Psoas muscle (tissue), 2 donors: ENCODE data around the gene RAX2.

- PRO-cap, 2 experiments: no peak in any of the 2 experiments
Measured at GRCh38 chr19:3612849-3613301, 6.2 kb upstream of the TBXA2R start.

- PRO-cap, 2 experiments: no peak in any of the 2 experiments
Measured at GRCh38 chr19:3669725-3669958, 30.6 kb downstream of the PIP5K1C start.

DNA sequence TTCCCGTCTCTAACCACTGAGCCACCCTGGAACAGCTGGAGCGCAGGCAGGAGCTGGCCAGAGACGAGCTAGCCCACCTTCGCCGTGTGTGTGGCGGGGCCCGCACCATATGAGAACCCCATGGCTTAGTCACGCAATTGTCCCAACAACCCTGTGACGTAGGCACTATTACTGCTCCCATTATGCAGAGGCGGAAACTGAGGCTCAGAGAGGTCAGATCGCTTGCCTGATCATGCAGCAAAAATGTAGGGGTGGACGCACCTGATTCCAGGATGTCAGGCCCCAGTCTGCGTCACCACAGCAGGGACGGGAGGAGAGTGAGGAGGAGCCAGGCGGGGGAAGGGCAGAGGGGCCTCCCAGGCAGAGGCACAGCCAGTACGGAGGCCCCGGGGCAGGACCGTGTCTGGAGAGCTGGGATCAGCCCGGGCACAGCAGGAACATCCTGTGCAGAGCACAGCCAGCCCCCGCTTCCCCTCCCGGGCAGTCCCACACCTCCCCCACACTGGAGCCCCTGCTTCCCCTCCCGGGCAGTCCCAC, 16.8 kb downstream of the PIP5K1C start:
- PRO-cap, 2 experiments: no peak in any of the 2 experiments

DNA sequence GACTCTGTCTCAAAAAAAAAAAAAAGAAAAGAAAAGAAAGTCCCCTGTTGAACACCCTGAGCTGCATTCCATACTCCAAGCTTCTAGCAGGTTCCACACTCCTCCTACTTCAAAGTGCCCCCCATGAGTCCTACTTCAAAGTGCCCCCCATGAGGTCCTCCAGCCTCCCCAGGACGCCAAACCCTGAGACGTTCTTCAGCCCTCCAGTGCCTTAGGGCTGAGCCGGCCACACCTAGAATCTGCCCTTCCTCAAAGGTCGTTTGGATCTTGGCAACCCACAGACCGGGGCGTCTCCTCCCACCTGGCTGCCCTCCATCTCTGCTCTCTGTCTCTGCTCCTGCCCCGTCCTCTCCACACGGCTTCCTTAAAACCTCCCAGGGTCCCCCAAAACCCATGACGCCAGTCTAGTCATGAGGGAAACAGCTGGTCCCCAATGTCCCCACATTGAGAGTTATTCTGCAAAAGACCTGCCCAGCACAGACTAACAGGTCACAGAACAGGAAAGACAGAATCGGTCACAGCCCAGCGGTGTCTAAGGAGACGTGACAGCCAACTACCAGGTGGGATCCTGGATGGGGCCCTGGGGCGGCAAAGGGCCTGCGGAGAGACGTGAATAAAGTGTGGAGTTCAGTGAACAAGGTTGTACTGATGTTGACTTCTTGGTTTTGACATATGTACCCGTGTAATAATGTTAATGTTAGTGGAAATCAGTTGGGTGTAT, 4.9 kb downstream of the TJP3 start:
- PRO-cap, 2 experiments: no peak in any of the 2 experiments

- PRO-cap, 2 experiments: no peak in any of the 2 experiments
Measured at GRCh38 chr19:3772108-3772355, at the start of gene RAX2. Gene RAX2 (minus strand): TSS chr19:3772228.

DNA sequence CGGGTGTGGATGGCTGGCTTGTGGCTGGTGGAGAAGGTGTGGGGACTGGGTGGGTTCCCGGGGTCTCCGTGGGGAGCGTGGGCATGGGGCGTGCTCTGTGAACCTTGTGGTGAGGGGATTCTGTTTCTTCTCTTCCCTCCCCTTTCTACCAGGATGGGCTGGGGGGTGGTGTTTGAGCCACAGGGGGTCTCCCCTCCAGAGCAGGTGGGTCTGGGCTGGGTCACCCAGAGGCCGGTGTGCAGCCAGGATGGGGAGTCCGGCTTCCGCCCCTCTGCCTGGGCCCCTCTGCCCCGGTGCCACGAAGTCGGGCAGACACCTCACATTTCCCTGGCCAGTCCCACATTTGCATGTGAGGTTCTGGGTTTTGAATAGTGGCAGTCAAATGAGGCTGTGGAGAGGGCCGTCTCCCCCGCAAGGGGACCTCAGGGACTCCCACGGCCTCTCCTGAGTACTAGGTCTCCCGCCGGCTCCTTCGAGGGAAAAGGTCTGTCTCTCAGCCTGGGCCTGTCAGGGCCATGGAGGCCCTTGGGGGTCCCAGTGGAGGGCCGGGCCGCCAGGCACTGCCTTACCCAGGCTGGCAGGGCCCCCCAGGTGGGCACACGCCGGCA, 24.1 kb upstream of the MATK start:
- PRO-cap, 2 experiments: no peak in any of the 2 experiments

- PRO-cap, 2 experiments: no peak in any of the 2 experiments
Measured at GRCh38 chr19:3821733-3822394, 35.7 kb upstream of the MATK start.

- PRO-cap, 2 experiments: no peak in any of the 2 experiments
Measured at GRCh38 chr19:3943014-3943376, 10.1 kb downstream of the NMRK2 start.

DNA sequence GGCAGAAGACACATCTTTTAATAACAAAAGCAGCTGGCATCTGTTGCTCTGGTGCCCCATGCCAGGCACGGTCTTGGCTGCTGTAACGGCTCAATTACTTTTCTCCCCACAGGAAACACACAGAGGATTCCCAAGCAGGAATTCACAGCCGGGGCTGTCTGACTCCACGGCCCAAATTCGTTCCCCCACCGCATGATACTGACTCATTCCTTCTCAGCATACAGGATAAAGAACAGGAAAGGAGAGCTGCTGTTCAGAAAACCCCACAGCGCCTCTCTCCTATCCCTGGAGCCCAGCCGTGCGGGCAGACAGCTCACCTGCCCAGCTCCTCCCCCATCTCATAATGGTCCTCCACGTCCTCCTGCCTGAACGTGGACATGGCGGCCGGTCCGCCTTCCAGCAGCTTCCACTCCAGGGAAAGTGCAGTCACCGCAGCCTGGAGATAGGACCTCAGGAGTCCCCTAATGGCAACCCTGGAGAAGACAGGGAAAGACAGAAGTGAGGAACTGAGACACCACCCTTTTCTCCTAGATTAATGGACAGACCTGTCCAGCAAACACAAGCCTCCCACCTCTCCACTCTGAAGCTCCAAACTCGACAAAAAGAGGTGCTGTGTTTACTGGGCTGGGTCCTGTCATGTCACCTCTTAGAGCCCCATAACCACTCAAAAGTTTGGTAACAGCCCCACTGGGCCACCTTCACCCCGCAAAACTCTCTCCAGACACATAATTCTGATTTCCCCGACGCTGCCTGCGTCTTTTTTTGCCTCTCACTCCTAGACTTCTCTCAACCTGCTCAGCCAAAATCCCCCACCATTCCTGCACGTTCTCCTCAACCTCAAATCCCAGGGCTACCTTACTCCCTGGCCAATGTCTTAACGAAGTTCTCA, 1.3 kb downstream of the DAPK3 start:
- PRO-cap, 2 experiments: peak in 2 of 2 experiments; most common plus-strand start position 219 of the sequence (in 1); most common minus-strand start position 178 of the sequence (in 1)

GRCh38 chr19:3977379-3978104, 6.6 kb upstream of the DAPK3 start:
- PRO-cap, 2 experiments: peak in 1 of 2 experiments; most common minus-strand start chr19:3977866 (in 1)

DNA sequence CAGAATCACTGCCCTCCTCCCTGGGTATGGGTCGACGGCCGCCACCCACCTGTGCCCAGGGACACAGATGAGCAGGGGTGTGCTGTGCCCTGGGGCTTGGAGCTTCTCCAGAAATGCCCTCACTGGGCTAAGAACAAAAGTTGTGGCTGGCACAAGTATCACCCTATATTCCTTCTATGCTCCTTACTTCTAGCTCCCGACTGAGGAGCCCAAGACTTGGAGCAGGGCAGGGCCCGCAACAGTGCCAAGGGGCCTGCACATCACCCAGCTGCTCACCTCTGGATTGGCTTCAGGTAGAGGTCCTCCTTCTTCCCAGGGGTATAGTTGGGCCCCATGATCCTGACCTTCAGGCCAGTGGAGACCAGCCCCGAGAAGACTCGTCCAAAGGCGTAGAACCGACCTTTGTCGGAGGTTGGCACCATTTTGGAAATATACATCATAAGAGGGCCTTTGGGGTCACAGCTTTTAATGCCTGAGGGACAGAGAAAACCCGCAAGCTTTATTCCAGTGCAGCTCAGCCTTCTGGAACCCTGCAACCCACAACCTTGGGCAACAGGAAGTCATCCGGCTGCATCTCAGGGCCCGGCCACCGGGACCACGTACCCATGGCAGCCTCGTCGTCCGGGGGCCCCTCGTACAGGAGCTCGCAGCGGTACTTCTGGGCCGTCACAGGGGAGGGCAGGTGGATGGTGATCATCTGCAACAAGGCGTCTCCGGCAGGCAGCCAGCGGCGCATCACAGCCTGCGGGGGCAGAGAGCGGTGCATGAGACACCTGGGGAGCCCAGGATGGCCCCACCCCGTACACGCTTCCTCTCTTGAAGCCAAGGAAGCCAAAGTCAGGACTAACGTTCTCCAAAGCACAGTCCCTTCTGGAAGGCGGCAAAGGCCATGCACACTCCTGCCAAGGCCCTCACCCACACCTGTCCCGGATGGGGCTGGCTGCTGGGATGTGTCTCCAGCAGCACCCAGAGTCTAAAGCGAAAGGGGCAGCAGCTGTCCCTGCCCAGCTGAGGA, 4.7 kb downstream of the EEF2 start:
- PRO-cap, 2 experiments: no peak in any of the 2 experiments

GRCh38 chr19:3982516-3983432, 2.5 kb downstream of the EEF2 start:
- PRO-cap, 2 experiments: peak in 1 of 2 experiments; most common minus-strand start chr19:3982572 (in 1)

DNA sequence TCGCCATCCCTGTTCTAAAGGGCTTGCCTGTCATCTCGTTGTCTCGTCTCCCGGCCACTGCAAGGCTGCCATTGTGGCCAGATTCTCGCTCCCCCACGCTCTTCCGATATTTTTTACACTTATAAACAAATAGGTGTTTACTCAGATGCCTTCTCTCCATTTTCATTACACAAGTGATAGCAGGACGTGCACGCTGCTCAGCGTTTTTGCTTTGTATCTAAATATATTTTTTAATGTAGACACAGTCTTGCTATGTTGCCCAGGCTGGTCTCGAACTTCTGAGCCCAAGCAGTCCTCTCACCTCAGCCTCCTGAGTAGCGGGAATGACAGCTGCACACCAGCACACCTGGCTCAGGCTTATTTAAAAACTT, 12.9 kb downstream of the PIAS4 start:
- PRO-cap, 2 experiments: no peak in any of the 2 experiments

GRCh38 chr19:4052594-4053502, 13.9 kb downstream of the ZBTB7A start:
- PRO-cap, 2 experiments: peak in 1 of 2 experiments; most common plus-strand start chr19:4053016 (in 1)

DNA sequence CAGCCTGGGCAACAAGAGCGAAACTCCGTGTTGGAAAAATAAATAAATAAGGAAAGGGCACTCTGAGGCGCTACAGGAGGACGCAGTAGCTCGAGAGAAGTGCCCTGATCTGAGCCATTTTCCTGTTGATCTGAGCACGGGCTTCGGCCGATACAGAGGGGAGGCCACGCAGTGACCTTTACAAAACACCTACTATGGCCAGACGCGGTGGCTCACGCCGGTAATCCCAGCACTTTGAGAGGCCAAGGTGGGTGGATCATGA, 9.5 kb downstream of the ZBTB7A start:
- PRO-cap, 2 experiments: no peak in any of the 2 experiments

DNA sequence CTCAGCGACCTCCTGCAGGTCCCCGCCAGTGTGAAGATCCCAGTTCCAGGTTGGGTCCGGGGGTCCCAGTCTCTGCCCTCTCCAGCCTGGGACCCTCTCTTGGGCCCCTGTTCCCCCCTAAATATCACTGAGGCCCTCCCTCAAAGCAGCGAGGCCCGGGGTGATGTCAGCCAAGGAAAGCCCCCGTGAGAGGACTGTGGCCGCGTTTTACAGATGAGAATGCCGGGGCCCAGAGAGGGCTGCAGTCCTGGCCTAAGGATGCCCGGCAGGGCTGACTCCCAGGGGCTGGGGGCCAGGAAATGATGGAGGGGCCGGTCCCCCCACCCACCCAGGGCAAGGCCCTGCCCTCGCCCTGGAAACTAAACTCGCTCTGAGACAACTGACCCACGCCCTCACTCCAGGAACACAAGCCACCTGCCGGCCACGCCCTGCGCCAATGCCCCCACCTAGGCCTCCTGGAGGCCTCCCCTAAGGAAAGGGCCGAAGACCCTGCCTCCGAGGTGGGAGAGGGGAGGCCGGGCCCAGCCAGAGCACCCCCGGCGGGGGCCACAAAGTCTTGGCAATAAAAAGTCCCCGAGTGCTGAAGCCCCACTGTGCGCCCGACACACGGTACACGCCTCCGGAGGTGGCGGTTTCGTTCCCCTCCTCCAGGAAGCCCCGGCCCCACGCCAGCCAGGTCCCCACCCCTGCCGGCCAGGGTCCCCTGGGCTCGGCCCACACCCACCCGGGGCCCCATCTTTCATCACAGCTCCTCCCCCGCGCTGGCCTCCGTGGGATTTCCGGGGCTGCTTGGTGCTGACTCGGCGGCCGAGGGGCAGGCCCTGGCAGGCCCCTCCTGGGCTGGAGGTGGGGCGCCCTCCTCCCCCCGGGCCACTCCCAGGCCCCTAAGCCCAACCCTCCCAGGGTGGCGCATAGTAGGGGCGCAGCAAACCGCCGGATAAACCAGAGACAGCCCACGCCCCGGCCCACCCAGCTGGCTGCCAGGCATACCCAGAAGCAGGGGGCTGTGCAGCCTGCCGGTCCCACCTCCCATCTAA, 7.1 kb downstream of the ZBTB7A start:
- PRO-cap, 2 experiments: no peak in any of the 2 experiments

DNA sequence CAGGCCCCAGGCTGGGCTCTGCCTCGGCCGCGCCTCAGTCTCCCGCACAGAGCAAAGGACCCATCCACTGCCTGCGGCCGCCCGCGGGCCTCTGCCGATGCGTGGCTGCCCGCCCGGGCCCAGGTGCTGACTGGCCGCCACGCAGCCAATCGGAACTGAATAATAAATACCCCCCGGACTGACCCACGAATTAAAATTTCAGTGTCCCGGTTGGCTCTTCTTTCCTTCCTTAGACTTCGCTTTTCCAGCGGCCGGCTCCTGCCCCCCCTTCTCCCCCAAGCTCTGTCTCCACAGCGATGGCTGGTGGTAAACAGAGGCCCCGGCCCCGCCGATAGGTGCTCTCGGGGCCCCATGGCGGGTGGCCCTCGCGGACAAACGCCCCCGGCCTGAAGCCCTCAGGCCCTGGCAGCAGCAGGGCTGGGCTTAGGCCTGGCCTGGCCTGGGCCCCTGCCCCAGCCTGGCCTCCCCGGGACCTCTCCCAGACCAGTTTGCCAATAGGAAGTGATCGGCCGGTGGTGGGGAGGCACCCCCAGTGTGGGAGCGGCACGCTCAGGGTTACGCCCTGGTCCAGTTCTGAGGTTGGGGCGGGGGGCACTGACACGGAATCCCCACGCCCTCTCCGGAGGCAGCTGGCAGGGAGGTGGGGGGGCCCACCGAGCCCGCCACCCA, 2.5 kb downstream of the ZBTB7A start:
- PRO-cap, 2 experiments: peak in 2 of 2 experiments; most common plus-strand start position 570 of the sequence (in 2); most common minus-strand start position 93 of the sequence (in 2)

DNA sequence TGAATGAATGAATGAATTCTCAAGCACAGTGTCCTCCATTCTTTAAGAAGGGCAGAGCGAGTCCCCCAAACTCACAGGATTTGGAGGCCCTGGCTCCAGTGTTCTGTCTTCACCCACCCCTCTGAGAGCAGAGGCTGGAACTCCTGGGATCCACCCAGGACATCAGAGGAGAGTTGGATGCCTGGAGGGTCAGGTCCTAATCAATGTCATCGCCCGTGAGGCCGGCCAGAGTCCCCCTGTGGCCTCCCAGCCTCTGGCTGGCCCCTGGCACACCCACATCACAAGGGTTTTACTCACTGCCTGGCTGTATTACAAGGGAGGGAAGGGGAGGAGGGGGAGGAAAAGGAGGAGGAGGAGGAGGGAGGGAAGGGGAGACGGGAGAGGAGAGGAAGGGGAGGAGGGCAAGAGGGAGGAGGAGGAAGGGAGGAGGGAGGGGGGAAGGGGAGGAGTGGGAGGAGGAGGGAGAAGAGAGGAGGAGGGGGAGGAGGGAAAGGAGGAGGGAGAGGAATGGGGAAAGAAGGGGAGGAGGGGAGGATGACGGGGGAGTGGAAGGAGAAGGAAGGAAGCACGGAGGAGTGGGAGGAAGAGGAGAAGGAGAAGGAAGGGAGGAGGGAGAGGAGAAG, 8.5 kb upstream of the CREB3L3 start:
- PRO-cap, 2 experiments: no peak in any of the 2 experiments

- PRO-cap, 2 experiments: no peak in any of the 2 experiments
Measured at GRCh38 chr19:4258114-4258617, 11.3 kb downstream of the YJU2 start.

- PRO-cap, 2 experiments: no peak in any of the 2 experiments
Measured at GRCh38 chr19:4303849-4304051, 648 bp upstream of the FSD1 start.